Smooth muscle cell (in vitro differentiated cells): ENCODE data around the gene OR4E1.

GRCh38 chr14:21402667-21403269 is 18.9 kb upstream of the SUPT16H start:
- RAMPAGE, long total RNA: no peak

DNA sequence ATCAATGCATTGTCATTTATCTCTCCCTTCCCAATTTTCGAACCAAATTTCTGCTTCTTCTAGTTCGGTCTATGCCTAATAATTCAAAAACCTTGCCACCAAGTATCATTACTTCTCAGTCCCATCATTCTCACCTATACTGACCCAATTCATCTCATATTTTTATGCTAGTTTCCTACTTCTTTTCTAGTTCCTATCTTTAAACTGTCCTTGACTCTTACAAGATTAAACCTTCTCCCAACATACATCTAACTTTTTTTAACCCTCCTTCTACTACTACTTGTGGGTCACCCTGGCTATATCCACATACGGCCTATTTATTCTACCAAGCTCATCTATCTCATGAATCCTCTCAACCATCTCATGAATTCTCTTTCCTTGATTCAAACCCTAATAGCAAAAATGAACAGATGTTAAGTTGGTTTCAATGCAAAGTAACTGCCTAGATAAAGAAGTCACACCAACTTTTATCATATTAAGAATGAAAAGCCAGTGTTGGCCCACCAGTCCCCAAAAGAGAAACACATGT is 21.3 kb downstream of the CHD8 start:
- RAMPAGE, long total RNA: no peak

DNA sequence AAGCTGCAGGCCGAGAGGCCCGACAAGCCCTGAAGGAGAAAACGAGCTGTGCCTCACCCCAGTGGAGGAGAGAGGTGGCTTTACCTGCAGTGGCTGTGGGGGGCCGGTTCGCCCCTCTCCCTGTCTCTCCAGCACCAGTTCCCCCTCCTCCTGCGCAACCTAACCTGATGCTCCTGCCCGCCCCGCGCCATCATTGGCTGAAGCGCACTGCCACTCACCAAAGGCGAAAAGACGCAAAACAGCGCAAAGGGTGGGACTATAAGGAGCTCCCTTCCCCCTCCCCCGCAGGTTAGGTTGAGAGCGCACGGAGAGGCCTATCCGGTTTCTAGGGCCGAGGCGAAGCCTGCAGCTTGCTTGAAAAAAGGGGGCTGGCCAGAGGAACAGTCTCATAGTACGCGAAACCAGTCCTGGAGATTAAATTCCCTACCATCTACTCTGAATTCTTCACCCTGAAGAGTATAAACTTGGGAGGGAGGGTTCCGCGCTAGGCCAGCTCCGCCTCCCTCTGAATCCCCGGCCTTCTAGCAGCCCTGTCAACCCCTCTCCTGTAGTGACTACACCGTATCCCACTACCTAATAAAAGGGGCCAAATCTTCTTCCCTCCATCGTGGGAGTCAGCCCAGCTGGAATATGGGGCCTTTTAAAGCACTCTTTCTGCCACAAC is 18.7 kb downstream of the CHD8 start:
- RAMPAGE, long total RNA: start-site peak on the minus strand centred at position 150 of the sequence, 60 bp wide, 233 and 83 reads in 2 replicates

GRCh38 chr14:21454870-21455214 is 1.1 kb downstream of the CHD8 start:
- RAMPAGE, long total RNA: no peak

DNA sequence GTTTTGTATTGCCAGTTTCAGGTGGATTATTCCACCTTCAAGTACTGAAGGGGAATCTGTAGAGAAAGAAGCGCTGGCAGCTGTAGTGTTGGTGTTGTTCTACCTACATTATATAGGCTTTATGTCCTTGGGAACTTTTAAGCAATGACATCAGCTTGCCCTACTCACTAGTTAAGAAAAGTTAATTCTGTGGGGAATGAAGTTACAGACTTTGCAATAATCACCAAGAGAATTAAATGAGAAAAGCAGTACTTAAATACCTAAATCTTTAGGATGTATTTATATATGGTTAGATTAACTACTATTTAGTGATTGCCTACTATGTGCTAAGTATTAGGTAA is at the start of gene OR4E1:
Gene OR4E1, minus strand, starts transcription at position 69 of the 341 bp plus-strand sequence.
- RAMPAGE, long total RNA: no peak

- RAMPAGE, long total RNA: no peak
Measured at GRCh38 chr14:21735885-21736309, 62.3 kb upstream of the OR4E1 start.

- RAMPAGE, long total RNA: no peak
Measured at GRCh38 chr14:21864276-21864523, 190.6 kb upstream of the OR4E1 start.

DNA sequence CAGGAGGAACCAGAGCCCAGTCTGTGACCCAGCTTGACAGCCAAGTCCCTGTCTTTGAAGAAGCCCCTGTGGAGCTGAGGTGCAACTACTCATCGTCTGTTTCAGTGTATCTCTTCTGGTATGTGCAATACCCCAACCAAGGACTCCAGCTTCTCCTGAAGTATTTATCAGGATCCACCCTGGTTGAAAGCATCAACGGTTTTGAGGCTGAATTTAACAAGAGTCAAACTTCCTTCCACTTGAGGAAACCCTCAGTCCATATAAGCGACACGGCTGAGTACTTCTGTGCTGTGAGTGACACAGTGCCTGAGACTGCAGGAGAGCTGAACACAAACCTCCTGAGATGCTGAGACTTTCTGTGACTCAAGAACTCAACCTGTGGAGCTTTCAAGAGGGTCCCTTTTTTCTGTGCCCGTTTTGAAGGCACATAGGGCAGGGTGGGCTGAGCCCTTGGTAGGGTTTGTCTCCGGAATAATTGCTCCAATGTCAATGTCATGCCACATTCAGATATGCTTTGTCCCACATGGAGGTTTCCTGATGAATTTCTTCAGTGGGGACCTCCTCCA is 305.3 kb upstream of the OR4E1 start:
- RAMPAGE, long total RNA: no peak

DNA sequence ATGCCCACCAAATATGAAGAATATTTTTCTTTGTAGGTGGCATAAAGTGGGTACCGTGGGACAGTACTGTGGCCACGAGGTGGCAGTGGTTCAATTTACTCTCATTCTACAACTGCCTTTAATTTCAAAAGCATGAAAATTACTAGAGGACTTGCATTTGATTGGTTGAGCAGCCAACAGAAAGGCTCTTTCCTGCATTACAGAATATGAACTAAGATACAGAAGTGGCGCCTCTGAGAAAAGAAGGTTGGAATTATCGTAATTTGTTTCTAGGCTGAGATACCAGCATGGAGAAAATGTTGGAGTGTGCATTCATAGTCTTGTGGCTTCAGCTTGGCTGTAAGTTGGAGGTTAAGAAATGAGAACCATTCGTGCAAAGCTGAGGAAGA is 366.8 kb upstream of the OR4E1 start:
- RAMPAGE, long total RNA: no peak

GRCh38 chr14:22118453-22118856 is 444.8 kb upstream of the OR4E1 start:
- RAMPAGE, long total RNA: no peak

DNA sequence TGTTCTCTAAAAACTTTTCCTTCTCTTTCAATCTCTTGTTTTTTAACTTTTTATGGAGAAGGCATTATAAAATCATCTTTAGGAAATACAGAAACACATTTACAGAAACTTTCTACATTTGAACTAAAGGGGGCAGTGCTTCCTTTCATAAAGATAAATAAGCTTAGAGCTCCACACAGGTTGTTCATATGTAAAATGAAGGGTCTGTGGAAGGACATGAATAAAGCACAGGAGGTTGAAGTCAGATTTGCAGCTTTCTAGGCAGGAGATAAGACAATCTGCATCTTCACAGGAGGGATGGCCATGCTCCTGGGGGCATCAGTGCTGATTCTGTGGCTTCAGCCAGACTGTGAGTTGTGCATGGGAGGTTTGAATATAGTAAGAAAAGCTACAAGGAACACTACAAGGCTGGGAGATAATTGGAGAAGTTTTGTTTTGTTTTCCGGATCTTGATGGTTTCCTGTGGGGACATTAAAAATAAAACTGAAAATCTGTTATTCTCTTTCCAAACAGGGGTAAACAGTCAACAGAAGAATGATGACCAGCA is 425.9 kb downstream of the DAD1 start:
- RAMPAGE, long total RNA: no peak

DNA sequence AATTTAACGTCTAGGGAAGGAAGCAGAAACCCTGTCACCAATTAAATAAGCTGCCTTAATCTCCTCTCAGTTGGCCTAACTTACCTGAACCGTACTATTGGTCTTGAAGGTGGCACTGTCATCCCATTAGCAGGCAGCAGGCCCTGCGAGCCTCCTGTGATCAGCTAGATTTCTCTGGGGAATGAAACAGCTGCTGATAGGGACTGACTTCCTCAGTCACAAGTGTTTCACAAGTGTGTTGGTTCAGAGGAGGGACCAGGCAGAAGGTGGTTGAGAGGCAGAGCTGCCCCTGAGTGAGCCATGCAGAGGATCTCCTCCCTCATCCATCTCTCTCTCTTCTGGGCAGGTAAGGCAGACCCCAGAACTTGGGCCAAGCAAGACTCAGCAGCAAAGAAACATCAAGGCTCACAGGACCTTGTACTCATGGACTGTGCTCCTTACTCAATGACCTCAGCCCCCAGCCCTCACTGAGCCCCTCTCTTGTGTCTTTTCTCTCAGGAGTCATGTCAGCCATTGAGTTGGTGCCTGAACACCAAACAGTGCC is 166.7 kb downstream of the DAD1 start:
- RAMPAGE, long total RNA: no peak

GRCh38 chr14:22515221-22515977 is 73.6 kb downstream of the DAD1 start:
- RAMPAGE, long total RNA: no peak

GRCh38 chr14:22531237-22532057 is 57.6 kb downstream of the DAD1 start:
- RAMPAGE, long total RNA: no peak

DNA sequence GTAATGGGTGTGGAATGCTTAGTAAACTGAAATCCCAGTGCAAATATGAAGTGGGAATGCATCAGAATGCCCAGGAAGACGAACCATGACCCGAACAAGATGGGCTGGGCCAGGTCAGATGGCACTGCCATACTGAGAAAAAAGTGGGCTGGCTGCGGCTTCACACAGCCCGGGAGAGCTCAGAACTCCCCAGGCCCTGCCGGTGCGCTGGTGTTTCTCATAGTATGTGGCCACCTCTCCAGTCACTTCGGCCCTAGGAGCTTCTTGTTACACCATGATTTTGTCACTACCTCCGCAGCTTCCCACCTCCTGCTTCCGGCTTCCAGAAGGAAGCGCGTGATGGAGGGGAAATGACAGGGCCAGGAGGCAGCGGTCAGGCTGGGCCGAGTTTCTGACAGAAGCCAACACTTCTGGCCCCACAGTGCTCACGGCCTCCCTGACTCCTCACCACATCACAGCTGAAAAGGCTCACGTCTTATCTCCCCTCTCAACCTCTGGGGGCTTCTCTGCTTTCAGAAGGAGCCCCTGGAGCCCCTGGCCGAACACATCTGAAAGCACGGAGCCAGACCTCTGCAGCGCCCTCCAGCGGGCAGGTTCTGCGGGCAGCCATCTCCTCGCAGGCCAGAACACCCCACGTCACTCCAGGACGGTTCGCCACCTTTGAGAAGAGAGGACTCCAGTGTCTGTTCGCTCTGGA is 30.7 kb downstream of the DAD1 start:
- RAMPAGE, long total RNA: no peak

GRCh38 chr14:22561604-22562449 is 27.2 kb downstream of the DAD1 start:
- RAMPAGE, long total RNA: no peak

GRCh38 chr14:22565659-22566137 is 23.3 kb downstream of the DAD1 start:
- RAMPAGE, long total RNA: no peak

DNA sequence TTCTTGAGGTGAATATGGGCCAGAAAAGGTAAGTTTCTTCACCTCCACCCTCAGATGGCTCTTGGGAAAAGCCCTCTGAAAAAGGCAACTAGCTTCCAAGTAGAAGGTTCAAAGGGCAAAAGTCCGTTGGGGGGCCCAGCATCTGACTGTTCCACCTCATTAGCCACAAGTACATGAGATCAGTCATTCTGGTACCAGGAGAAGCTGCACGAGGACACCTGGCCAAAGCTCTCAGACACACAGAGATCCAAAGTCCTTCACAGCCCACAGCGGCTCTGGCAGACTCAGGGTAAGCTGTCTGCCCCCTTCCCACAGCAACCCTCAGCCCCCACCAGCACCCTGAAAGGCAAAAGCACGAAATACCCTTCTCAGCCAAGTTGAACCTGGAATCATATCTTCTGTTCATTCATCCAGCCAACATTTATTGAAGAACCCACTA is 19.1 kb downstream of the SLC7A7 start:
- RAMPAGE, long total RNA: no peak

- RAMPAGE, long total RNA: no peak
Measured at GRCh38 chr14:22871207-22871563, 355 bp upstream of the LRP10 start.

GRCh38 chr14:22980497-22981422 is 1.6 kb downstream of the AJUBA start:
- RAMPAGE, long total RNA: no peak